Gallbladder (tissue), 1 donor: Measurements from ENCODE around the gene RALGDS.

GRCh38 chr9:131405278-131406044, 11.6 kb downstream of the PRRC2B start:
- PRO-cap = no peak

GRCh38 chr9:131443610-131443909, 49.7 kb downstream of the PRRC2B start:
- PRO-cap = no peak

GRCh38 chr9:131475737-131477011, 26.5 kb upstream of the POMT1 start:
- PRO-cap = unidirectional peak, plus-strand start at chr9:131476065

- PRO-cap = no peak
These were observed 9.5 kb upstream of the POMT1 start for GRCh38 chr9:131492837-131493920.

- PRO-cap = no peak
These were observed 2.9 kb upstream of the POMT1 start for GRCh38 chr9:131499685-131500342.

DNA sequence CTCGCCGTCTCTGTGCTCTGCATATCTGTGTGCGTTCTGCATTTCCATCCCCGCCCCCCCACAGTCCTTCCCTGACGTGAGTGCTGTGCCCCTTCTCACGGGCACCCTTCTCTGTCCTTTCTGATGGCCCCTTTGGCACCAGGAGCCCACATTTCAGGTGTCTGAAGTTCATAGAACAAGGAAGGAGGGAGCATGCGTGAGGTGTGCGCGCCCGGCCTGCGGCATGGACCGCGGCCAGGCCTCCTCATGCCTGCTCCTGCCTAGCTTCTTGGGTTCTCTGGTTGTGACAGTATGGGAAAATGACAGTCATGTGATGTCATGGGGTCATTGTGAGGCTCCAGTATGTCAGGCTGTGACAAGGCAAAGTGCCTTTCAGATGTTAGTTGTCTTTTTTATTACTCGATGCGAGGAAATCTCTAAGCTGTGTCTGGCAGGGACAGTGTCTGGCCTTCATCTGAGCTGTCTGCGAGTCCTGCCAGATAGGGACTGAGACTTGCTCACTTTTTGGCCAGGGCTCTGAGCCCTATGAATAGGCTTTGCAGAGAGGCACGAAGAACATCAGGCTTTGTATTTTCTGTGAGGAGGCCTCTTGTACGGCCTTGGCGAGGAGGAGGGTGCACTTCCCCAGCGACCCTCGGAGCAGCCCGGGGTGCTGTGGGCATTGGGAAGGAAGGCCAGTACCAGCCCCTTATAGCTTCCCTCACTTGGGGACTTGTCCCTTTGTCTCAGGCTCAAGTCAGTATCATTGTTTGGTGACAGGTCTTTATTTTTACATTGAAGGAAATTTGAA, 13.2 kb downstream of the UCK1 start:
- PRO-cap = no peak

- PRO-cap = no peak
These were observed 72.4 kb downstream of the RAPGEF1 start for GRCh38 chr9:131667344-131668029.

- PRO-cap = no peak
These were observed 53.5 kb downstream of the RAPGEF1 start for GRCh38 chr9:131686275-131686860.

DNA sequence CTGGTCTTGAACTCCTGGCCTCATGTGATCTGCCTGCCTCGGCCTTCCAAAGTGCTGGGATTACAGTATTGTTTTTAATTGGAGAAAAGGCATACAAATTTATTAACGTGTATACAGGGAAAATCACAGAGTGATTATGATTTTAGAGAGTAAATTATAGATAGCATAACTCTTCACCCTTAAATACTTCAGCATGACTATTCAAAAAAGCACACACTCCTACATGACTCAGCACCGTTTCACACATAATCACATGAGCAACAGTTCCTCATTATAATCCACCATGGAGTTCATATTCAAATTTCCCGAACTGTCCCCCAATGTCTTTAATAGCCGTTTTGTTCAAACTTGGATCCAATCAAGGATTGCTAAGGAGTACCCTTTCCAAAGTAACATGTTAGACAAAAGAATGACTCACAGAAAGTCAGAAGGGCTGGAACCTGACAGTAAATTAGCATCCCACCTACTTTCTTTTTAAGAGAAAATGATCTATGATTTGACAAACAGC, 32.2 kb downstream of the RAPGEF1 start:
- PRO-cap = no peak

DNA sequence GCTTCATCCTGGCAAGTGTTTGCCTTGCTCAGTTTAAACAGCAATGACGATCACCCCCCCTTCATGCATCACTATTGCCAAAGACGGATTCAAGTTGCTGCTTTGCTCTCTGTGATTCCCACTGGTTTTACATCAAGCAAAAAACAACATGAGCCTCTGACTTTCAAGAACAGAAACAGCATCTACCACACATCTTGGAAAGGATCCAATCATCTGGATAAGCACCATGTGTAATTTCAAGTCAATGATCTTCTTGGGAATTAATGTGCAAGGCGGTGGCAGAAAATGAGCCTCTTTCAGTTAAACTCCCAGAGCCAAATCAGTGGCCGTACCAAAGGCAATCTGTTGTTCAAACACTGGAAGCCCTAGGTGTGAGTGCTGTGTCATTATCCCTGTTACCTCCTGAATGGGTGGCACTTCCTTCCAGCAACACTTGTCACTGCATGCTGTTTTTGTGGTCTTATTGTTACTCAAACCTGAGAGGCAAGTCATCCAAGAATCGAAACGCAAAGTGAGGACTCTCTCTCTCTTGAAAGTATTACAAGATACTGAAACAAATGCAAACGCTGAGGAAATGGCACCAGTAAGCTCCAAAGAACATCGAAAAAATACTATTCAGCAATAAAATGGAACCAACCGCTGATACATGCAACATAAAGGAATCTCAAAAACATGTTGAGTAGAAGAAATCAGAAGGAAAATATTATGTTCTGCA, 72.8 kb downstream of the MED27 start:
- PRO-cap = no peak

- PRO-cap = no peak
These were observed 627 bp upstream of the NTNG2 start for GRCh38 chr9:132161001-132161861.

GRCh38 chr9:132197763-132198130, 35.9 kb downstream of the NTNG2 start:
- PRO-cap = no peak

DNA sequence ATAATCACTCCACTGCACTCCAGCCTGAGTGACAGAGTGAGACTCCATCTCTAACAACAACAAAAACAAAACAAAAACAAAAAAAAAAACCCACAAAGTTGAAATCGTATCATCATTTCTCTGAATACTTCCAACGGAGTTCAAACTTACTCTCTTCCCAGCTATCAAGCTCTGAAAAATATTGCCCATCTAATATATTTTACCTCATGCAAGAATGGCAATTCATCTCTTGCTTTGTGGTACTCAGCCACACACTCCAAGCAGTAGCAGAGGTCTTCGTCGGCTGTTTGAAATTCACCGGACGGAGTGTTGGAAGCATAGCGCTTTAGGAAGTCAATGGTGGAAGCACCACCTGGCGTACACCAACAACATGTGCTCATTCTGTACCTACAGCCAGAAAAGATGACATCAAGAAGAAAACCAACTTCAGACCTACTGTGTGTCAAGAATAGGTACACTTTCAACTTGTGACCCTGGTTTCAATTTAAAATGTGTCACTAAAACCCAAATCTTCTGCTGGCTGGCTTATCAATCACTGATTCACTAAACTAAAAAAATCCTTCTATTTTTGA, 5.7 kb downstream of the SETX start:
- PRO-cap = no peak

GRCh38 chr9:132486972-132487384, 77.0 kb downstream of the CFAP77 start:
- PRO-cap = no peak

DNA sequence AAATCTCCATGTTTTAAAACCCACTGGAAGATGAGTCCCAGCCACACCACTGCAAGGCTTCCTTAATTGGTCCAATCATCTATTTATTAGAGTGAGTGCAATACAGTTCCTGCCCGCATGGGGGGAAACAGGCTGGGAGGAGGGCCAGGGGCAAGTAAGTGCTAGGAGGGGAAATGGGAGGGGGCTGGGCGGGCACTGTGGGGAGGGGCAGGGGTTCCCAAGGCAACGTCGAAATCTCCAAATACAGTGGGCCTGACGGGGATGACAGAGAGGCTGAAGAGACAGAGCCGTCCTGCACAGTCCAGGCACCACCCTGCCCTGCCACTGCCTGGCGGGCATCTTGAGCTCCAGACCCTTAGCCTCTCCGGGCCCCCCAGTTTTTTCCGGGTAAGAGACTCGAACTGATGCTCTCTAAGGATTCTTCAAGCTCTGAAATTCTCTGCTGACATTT, 98.7 kb downstream of the GTF3C4 start:
- PRO-cap = unidirectional peak, plus-strand start at position 246 of the sequence

DNA sequence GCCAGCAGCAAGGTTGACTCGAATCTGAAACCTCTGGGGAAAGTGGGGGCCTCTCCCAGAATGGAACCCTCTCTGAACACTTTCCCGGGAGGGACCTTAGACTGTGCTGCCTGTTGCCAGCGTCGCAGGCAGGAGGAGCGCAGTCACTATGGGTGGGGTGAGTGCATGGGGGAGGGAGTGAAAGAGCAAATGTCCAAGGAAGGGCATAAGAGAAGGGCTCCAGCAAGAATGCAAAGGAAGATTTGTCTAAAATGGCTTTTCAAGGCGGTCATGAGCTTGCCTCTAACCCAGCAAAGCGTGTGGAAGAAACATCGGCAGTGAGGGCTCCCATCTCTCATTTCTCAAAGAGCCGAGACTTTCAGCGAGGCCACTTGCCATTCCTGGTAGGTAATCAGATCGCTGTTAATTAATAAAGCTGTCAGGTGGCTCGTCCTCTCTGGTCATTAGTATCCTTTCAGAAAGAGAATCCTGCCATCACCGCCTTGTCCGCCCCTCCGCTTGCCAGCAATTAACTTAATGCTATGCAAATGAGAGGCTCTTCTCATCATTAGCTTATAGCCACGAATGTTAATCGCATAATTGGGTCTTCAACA, 99.2 kb downstream of the GTF3C4 start:
- PRO-cap = bidirectional peak, plus-strand start at position 146 of the sequence, minus-strand start at position 74 of the sequence

DNA sequence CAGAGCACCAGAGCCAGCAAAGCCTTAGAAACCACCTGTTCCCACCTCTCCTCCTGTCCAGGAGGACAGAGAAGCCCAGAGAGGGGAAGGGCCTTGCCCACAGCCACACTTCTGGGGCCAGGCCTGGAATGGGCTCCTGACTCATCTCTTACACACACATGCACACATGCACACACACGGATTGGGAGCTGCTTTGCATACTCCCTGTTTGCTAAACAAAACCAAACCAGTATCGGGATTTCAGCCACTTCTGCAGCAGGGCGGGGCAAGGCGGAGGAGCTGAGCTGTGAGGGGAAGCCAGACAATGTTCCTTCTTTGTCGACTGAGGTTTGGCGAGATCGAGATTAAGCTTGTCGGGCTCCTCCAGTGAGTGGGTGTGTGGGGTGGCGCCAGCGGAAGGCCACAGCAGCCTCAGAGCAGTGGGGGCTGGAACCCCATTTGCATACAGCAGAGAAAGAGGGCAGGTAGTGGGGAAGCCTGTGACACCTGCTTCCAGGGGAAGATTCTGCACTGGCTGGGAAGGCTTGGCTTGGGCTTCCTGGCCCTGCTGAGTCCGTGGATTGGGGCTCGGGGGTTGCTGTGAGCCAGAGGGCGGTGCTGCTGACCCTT, 16.0 kb downstream of the GFI1B start:
- PRO-cap = no peak

DNA sequence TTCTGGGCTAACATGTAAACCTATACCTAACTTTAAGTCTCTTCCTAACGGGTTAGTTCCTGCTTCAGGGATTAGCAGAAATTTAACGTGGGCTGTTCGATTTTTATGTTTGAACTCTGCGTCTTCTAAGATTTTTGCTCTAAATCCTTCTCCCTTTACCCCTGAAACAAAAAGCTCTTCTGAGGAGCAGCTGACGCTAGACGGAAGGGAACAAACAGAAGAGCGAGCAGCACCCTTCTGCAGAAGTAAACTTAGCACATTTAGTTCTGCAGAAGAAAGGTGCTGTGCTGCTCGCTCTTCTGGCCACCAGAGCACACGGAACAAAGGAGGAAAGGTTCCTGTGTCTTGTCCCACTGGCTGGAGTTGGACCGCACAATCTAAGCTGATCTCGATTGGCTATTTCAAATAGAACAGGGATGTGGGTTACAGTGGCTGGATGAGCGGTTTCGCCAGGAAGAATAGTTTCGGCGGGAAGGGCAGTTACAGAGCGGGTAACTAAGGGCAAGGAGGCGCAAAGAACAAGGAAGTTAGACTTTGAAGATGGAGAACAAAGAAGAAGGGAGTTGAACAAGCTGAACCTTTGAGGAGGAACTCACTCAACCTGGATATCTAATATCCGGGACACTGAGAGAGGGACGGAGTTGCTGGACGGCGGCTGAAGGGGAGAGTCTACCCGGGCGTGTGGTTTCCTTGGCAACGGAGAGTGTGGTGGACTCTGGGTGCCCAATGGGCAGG, 7.0 kb downstream of the GTF3C5 start:
- PRO-cap = no peak

DNA sequence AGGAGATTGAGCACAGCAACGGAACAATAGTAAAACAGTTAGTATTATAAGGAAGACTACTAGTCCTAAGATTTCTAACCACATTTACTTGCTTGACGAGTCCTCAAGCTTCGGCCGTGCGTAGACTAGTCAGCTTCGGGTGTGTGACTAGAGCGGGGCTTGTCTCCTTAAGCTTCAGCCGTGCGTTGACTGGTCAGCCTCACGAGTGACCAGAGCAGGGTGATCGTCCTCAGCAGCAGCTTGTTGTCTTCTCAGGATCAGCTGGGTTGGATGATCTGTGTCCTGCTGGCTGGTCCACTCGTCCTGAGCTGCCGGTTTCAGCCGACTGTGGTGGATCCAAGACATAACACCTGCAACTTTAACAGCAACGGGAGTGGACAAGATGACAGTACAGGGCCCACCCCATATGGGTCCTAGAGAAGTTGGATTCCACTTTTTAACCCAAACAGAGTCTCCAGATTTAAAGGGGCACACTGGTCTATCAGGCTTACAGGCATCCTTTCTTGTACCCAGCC, 16.7 kb downstream of the CEL start:
- PRO-cap = no peak

GRCh38 chr9:133120845-133121380, at the start of gene RALGDS:
Gene RALGDS, minus strand, starts transcription at chr9:133121240.
- PRO-cap = unidirectional peak, minus-strand start at chr9:133120905; bidirectional peak, plus-strand start at chr9:133121427, minus-strand start at chr9:133121240